M059J (cell line): ENCODE data around the genes PNPLA2 and POLR2L.

- RAMPAGE, long total RNA: no peak
These were observed 1.8 kb downstream of the PIDD1 start for GRCh38 chr11:803222-803624.

DNA sequence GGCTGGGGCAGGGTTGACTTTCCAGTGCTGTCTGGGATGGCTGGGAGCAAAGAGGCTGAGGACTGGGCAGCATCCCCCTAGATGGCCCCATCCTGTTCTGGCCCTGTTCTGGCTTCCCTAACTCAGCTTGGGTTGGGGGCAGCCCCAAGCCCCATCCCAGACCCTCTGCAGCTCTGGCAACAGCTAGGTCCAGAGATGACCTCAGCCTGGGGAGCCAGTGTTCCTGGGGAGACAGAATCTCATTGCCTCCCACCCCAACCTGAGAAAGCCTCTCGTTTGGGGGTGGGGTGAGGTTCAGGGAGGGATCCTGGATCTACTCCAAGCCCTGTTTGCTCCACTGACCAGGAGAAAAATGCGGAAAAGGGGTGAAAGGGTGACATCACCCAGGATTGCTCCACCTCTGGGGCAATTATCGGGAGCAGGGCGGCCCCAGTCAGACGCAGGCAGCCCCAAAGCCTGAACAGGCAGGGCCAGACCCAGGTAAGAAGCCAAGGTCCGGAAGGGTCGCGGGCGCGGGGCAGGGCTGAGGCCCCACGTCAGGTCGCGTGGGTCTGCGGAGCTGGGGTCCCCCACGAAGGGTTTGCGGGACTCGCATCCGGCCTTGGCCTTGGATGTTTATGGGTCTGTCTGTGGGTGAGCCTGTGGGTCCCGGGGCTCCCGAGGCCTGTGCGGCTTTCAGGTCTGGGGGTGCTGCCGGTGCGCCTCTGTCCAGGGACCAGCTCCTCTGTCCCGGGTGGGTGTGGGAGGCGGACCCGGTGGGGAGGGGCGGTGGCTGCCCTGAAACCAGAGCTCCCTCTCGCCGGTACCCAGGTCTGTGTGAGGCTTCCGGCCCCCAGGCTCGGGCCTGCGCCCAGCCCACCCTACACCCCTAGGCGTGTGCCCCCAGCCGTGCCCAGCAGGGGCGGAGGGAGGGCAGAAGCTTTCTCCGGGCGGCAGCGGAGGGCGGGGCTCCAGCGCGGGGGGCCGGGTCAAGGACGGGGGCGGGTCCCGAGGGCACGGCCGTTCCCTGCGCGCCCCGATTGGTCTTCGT lies at the start of gene PNPLA2:
TSS of gene PNPLA2 (plus strand) at position 436 of the 1,030 bp plus-strand sequence.
- RAMPAGE, long total RNA: no peak

- RAMPAGE, long total RNA: no peak
These were observed at the start of gene POLR2L for GRCh38 chr11:842361-842623. Gene POLR2L, minus strand, starts transcription at chr11:842529.

DNA sequence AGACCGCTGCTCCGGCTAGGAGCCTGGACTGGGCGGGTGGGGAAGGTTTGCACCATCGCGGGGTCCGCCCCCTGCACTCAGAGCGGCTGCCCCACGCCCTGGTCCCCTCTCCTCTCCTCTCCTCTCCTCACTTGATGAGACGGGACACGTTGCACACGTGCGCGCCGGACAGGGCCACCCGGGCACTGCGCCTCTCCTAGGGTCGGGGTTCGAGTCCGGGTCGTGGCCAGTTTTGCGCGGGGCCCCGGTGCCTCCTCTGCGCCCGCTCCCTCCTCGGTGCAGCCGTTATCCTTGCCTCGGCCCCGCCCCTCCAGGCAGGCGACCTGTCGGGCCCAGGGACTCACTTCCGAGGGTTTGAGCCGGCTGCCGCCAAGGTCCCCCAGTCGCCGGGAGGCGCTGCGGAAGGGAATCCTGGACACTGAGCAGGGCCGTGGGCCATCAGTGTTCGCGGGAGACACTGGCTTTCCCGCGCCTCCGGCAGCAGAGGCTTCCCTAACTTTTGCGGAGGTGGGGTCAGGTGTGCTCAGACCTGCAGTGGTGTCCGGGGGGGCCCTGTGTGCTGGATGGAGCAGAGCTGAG lies 7.9 kb downstream of the TSPAN4 start:
- RAMPAGE, long total RNA: no peak

GRCh38 chr11:861105-861385 lies 18.4 kb downstream of the TSPAN4 start:
- RAMPAGE, long total RNA: no peak

DNA sequence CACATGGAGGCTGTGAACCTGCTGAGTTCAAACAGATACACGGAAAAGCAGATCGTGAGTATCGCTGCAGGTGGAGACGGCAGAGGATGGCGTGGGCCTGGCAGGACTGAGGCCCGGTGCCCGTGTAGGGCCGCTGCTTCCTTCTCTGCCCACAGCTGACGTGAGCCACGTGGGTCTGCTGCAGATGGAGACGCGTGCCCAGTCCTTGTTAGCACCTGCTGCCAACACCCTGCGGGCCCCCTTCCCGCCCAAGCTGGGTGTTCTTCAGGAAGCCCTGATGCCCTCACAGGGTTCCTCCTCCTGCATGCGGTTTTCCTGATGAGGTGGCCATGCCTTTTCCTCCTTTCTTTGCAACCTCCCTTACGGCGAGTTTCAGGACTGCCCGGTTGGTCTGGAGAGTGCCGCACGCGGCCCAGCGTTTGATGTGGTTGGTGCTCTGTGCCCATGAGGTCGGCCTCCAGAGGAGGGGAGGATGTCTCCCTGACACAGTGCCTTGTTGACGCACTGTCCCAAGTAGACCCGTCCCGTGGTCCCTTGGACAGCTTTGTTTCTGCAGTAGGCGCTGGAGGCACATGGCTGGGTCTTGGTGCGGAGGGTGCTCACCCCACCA lies 44.7 kb downstream of the AP2A2 start:
- RAMPAGE, long total RNA: no peak

GRCh38 chr11:975842-976256 lies 50.2 kb downstream of the AP2A2 start:
- RAMPAGE, long total RNA: no peak

- RAMPAGE, long total RNA: no peak
These were observed 36.5 kb downstream of the MUC6 start for GRCh38 chr11:1000052-1000367.

DNA sequence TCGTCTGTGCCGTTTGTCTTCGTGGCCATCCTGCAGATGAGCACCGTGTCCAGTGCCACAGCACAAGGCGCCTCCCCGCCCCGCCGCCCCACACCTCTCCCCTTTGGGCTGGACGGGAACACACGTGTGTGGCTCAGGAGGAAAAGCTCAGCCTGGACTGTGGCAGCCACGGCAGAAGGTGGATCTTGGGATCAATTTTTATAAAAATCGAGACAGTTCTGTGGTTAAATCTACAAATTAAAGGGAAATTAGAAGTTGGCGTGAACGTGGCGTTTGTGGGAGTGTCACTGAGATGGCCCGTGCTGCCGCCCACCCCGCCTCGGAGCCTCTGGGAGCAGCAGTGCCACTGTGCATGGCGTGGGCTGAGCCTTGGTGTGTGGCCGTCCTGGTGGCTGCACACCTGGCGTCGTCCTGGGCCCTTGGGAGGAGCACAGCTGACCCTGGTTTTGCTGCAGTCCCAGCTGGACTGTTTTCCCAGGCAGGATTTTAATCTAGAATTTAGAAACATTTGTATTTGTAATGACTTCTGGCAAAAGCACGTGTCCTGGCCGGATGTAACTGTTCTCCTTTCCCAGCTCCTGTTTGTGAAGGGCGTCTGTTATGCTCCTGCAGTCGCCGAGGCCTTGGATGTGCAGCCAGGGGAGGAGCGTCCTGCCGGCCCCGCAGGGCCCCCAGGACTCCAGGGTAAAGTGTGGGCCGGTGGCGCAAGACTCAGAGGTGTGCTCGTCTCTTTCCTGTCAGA lies 25.7 kb downstream of the MUC6 start:
- RAMPAGE, long total RNA: no peak

DNA sequence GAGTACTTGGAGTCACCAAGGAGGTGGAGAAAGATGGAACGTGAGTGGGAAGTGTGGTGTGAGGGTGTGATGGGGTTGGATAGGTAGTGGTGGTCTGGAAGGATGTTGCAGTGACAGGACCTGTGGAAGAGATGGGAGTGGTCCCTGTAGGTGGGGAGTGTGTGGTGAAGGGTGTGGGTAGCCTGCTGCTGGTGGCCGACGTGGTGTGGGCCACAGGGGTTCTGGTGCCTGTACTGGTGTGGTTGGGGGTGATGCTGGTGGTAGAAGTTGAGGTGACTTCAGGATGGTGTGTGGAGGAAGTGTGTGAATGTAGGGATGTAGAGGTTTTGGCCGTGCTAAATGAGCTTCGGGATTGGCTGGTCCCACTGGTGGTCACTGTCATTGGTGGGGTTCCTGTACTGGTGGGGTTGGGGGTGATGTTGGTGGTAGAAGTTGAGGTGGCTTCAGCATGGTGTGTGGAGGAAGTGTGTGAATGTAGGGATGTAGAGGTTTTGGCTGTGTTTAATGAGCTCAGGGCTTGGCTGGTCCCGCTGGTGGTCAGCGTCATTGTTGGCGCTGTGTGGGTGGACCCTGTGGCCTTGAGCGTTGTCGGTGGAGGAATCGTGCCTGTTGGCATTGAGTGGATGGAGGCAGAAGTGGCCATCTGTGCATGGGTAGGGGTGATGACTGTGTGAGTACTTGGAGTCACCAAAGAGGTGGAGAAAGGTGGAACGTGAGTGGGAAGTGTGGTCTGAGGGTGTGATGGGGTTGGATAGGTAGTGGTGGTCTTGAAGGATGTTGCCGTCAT lies 19.1 kb downstream of the MUC6 start:
- RAMPAGE, long total RNA: no peak

DNA sequence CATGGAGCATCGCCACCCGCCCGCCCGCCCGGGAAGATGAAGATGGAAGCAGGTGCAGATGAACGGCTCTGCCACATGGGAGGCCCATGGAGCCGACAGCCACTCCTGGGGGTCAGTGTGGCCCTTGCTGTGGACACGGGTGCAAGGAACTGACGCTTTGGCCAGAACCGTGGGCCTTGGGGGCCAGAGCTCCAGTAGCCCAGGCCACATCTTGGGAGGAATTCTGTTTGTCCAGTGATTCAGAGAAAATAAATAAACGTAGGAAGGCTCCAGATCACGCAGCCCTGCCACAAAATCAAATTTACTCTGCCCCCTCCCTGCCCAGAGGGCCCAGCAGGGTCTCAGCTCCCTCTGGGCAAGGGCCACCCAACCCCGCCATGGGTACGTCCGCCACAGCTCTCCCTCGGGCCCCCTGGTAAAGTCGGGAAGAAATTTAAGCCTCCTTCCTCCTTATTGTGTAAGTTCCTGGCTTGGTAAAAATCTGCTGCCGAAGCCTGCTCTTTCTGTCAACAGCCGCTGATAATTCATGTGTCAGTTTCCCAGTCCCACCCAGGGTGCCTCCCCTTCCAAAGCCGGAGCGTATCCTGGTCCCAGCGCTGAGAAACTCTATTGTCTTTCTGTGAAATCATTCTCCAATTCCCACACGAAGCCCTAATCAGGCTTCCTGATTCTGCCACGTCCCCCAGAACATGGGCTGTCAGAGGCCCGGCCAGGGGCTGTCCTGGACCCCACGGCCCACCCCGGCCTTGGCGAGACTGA lies 6.9 kb upstream of the MUC5AC start:
- RAMPAGE, long total RNA: no peak

GRCh38 chr11:1229562-1230013 lies 6.7 kb downstream of the MUC5B start:
- RAMPAGE, long total RNA: no peak

GRCh38 chr11:1458702-1459676 lies 27.6 kb downstream of the MOB2 start:
- RAMPAGE, long total RNA: no peak

GRCh38 chr11:1461290-1461772 lies 25.2 kb downstream of the MOB2 start:
- RAMPAGE, long total RNA: no peak

- RAMPAGE, long total RNA: no peak
These were observed 5.2 kb downstream of the MOB2 start for GRCh38 chr11:1481193-1482034.

GRCh38 chr11:1570082-1570543 lies 2.0 kb downstream of the DUSP8 start:
- RAMPAGE, long total RNA: no peak

GRCh38 chr11:1585000-1585261 lies 152 bp downstream of the KRTAP5-1 start:
- RAMPAGE, long total RNA: no peak

DNA sequence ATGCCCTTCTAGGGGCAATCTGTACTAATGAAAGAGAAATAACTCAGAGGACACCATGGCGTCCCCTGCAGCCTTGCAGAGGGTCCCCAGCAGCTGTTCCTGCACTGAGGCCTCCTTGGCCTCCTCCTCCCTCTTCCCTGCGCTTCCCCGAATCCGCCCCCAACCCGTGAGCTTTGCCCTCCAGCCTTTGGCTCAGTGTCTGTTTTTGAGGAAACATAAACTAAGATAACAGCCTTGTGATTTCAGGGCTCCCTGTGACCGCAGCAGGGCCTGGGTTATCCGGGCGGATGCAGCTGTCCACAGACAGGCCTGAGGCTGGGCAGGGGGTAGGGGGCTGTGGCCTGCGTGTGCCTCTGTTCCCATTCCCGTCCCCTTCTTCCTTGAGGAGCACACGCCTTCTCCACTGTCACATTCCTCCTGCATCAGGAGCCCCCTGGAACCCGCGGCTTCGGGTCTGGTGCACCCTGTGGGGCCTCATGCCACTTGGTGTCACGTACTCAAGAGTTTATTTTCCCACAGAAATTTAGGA lies 25.1 kb downstream of the KRTAP5-5 start:
- RAMPAGE, long total RNA: no peak

DNA sequence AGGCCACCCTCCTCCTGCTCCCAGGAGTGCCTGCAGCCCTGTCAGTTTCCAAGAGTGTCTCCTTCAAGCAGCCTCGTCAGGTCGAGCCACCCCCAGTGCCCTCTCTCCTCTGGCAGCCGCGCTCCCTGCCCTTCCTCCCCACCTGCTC lies 11.5 kb upstream of the KRTAP5-6 start:
- RAMPAGE, long total RNA: no peak

DNA sequence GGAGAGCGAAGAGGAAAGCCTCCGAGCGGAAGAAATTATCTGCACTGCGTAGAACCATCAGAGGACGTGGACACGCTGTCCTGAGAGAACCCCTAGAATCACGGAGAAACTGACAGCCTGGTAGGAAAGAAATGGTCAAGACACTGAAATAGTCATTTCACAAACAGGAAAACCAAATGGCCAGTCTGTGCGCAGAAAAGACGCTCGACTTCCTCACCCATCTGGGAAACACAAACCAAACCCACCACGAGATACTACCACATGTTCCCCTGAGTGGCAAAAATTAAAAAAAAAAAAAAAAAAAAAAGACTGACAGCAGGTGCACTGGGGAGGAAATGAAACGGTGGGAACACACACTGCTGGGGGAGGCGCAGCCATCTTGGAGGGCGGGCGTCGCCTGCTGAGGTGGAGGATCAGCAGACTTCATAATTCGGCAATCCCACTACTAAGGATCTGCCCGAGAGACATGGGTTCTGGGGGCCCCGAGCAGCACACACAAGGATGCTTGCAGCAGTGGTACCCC lies 21.3 kb downstream of the IFITM10 start:
- RAMPAGE, long total RNA: no peak